Measurements from ENCODE around the gene ADORA1.

GRCh38 chr1:202144949-202146050 lies 763 bp upstream of the ARL8A start:
- RRBS = 1% methylated on average over 5 of the region's 27 CpGs

DNA sequence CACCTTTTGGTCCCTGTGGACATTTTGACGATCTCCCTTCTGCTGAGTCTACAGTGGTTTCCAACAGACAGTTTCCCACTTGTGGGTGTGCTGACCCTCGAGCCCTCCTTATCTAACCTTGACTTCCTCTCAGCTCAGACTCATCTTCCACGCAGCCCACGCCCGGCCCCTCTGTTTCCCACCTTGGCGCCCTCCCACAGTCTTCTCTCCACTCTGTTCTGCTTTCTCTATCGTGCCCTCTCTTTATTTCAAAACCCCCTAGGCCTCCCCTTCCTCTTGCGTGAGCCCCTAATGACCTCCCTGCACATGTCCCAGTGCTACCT lies 6.1 kb upstream of the ARL8A start:
- RRBS = no CpG with 5 or more reads among the region's 8 CpGs

GRCh38 chr1:202471871-202472443 lies 123.5 kb downstream of the PPP1R12B start:
- RRBS = no CpG with 5 or more reads among the region's 8 CpGs

DNA sequence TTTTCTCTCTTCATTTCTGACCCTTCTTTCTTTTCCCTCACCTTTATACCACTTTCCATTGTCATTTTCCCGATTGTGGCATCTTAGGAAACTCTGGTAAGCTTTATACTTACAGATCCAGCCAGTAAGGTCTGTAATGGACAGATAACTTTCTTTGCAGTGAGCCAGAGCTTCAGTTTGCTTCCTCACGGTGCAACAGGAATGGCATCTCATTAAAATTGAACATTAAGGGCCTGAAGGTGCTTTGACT lies 171.5 kb downstream of the SYT2 start:
- RRBS = no CpG with 5 or more reads among the region's 2 CpGs

- RRBS = no CpG with 5 or more reads among the region's 3 CpGs
Observed at GRCh38 chr1:202541566-202542399, 168.5 kb downstream of the SYT2 start.

DNA sequence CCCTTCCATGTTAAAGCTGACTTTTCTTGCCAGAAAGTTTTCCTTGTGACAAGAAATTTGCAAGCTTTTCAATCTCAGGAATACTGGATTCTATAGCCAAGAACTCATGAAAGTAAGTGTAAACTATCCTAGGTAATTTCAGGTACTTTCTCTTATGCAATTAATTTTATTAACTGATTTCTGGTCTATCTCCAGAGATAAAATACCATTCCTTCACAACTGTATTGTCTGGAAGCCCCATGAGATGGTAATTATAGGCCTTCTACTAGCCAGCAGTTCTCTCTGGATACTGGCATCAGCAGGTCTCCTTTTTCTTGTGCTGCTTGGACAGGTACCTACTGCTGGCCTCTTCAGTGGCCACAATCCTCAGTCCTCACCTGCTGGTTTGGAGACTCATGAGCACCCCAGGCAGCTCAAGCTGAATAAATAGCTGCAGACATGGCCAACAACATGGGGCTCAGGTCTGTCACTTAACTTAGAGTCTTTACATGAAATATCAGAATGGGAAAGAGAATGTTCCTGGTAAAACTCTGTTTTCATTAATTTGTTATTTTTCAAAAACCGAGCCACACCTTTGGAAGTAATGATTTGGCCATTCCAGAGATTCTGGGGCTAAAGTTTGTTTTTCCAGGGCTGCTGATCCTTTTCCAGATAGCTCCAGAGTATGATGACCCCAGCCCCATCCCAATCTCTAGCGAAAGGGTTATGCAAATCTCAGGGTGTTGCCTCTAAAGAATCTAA lies 126.7 kb downstream of the SYT2 start:
- RRBS = no CpG with 5 or more reads among the region's 2 CpGs

- RRBS = no CpG with 5 or more reads among the region's 4 CpGs
Observed at GRCh38 chr1:202763771-202764321, 44.4 kb downstream of the KDM5B start.

DNA sequence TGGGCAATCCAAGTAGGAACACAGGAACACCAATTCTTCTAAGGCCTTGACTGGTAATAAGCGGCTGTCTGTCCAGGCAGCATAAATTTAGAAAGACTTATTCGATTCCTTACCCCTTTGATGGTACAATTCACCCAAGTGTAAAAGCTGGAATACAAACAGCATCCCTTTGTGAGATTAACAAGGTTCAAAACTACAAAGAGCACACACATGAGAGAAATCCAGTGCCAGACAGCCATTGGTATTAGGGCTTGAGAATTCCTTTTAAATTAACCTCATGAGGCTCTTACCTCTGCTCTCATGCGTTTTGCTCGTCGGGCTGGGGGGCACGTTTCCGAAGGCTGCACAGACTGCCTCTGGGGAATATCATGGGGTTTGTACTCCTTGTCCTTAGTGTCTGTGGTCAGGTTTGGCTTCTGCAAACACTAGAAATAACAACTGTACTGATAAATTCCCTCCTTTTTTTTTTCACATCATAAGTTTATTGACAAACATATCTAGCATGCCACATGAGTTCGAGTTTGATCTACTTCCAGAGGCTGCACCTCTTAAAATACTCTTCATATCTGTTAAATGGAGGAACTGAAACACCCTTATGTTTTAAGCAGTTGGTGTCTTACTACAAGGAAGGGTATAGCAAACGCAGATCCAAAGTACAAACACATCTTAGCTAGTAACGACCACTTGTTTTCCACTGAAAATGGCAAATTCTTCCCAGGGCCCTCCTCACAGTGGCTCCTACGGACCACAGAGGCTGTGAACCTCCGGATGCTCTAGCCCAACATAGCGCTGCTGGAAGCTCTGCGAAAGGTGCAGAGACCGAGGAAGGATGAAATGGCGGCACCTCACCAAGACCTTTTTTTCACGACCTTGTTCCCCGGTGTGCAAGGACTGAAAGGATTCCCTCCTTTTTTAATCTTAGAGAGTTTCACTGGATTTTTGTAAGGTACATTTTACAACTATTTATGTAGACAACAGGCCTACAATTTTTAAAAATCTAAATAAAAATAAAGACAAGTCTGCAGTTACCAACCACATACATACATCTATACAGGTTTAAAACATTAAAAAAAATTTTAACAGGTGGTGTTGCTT lies 41.2 kb downstream of the KDM5B start:
- RRBS = 94% methylated on average over 2 of the region's 18 CpGs

- RRBS = no CpG with 5 or more reads among the region's 2 CpGs
Observed at GRCh38 chr1:202857177-202857450, 31.8 kb downstream of the RABIF start.

- RRBS = no CpG with 5 or more reads among the region's 2 CpGs
Observed at GRCh38 chr1:202950948-202951212, 7.2 kb downstream of the ADIPOR1 start.

- RRBS = no CpG with 5 or more reads among the region's 6 CpGs
Observed at GRCh38 chr1:203022557-203022867, 3.8 kb upstream of the PPFIA4 start.

DNA sequence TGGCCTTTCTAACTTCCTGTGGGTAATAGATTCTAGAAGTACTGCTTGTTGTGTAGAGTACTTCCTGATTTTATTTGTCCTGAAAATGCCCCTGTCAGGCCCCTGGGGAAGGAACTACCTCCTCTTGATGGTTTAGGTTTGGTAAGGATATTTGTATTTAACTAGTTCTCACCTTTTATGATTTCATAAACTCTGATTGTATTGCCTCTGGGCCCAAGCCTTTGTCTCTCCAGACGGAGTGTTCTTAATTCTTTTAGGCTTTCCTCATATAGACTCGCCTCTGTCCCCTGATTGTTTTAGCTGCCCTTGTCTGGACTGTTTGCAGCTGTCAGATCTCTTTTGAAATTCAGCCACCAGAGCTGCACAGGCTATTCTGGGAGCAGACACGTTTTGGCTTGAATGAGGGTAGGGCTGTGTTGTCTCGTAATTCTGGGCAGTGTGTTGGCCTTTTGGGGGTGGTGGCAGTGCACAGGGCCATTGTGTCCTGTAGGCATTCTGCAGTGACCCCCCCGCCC lies 16.5 kb downstream of the MYOG start:
- RRBS = no CpG with 5 or more reads among the region's 5 CpGs

DNA sequence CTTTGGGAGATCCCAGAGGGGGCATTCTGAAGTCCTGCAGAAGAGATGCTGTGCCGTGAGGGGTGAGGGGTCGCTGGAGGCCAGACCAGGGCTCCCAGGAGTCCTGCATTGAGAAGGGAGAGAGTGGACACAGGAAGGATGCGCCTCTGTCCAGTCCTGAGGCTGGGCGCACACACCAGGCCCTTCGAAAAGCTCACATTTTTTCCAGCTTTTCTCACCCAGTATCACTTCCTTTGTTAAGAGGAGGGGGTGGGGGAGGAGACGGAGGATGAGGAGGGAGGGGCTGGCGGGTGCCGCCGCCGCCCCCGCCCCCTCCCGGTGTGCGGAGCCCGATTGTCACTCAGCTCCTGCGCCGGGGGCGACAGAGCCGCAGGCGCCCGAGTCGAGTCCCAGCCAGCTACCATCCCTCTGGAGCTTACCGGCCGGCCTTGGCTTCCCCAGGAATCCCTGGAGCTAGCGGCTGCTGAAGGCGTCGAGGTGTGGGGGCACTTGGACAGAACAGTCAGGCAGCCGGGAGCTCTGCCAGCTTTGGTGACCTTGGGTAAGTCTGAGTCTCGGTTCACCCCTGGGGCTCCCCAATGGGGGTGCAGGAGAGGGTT lies at the start of gene ADORA1:
Gene ADORA1 (plus strand): TSS at position 339 of the 599 bp plus-strand sequence.
- RRBS = 2% methylated on average over 10 of the region's 28 CpGs

- RRBS = no CpG with 5 or more reads among the region's 2 CpGs
Observed at GRCh38 chr1:203269008-203269454, 36.3 kb upstream of the BTG2 start.

DNA sequence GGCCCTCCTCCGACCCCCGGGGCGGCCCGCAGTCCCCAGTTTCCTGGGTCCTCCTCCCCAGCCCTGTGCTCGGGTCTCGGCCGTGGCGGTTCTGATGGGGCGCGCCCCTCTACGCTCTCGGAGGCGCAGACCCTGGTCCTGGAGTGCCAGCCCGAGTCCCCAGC lies 427 bp downstream of the BTG2 start:
- RRBS = 0% methylated on average over 2 of the region's 14 CpGs

- RRBS = 1% methylated on average over 14 of the region's 64 CpGs
Observed at GRCh38 chr1:203327259-203328301, 22.3 kb downstream of the BTG2 start.

DNA sequence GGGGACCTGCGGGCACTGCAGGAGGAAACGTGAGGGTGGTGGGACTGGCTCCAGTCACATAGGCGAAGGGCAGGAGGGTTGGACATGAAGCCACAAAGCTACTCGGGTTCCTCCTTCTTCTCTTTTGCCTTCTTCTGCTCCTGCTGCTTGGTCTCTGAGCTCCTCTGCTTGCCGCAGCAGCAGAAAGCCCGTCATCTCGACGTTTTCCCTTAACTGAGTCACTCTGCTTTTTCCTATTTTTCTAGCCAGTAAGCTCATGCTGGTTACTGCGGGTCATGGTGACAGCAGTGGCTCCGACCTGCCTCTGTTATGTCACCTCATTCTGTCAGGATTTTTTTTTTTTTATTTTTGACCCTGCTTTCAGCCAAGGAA lies 2.5 kb upstream of the FMOD start:
- RRBS = no CpG with 5 or more reads among the region's 10 CpGs

DNA sequence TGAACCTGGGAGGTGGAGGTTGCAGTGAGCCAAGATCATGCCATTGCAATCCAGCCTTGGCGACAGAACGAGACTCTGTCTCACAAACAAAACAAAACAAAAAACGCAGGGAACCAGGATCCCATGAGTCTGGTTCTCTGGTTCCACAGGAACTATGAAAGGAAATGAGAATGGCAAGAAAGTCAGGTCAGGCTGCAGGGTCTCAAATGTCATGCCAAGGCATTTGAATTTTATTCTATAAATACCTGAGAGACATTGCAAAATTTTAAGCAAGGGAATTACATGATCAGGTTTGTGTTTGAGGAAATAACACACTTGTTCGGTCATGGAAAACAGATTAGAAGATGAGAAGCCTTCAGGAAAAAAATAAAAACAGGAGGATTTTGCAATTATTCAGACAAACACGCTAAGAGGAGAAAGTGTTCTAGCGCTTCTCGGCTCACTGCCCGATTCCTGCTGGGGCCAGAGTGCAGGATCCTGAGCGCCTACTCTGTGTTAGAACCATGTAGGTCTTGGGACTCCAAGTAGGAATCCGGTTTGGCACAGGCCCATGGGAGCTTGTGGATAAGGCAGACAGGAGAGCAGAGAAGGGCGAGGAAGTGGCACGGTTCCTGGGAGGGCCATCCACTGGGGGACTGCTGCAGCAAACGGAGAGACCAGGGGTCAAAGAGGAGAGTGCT lies 8.2 kb upstream of the PRELP start:
- RRBS = no CpG with 5 or more reads among the region's 13 CpGs

- RRBS = 73% methylated on average over 5 of the region's 24 CpGs
Observed at GRCh38 chr1:203483213-203483936, 7.8 kb downstream of the PRELP start.

DNA sequence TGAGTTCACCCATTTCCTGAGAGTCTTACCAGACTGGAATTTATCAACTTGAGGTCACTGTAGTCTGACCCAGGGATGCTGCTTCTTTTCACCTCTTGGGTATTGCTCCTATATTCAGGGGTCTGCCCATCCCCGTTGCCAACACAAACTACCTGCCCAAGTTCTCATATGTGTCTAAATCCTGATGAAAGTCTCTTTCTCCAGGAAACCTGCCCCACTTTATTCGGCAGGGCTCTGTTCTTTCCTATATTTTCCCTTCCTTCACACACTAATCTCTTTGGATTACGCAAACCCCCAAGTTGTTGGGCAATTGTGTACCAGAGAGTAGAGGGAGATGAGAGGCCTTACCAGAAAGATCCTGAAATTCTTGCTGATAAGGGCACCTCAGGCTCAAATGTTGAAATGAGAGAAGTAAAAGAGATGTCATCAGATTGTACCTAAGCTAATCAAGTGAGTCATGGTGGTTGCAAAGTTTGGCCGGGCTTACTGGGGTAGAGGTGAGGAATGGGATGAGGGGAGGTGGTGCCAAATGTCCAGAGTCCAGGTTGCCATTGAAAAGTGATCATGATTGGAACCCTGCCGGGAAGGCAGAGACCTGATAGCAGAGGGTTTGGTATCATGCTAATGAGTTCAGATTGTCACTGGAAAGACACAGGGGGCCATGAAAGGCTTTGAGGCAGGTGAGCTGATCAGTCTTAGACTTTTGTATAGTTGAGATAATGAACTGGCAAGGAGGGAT lies 43.0 kb downstream of the OPTC start:
- RRBS = 37% methylated on average over 2 of the region's 5 CpGs